HT1080 (cell line): ENCODE measurements around a stretch of chr2.

DNA sequence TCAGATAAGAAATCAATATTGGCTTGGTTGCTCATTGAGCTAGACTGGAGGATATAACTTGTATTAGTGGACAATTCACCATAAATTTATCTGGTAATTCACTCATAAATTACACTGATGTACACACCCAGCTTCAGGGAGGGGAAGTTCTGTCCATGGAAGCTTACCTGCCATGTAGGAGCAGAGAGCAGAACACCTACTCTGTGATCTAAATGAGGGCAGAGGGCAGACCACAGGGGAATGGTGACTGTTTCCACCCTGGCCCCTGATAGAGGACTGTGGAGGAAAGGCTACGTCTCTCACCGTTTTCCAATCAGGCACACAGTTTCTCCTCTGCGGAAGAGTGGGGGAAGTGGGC, 7.9 kb downstream of the THNSL2 start:
RAMPAGE:
- cytosol, long total RNA: no peak
- long total RNA: no peak
- nucleus, long total RNA: no peak

GRCh38 chr2:88538304-88538594, 13.8 kb downstream of the TEX37 start:
RAMPAGE:
- cytosol, long total RNA: no peak
- long total RNA: no peak
- nucleus, long total RNA: no peak

RAMPAGE:
- cytosol, long total RNA: no peak
- long total RNA: no peak
- nucleus, long total RNA: no peak
These were observed 154.5 kb downstream of the RPIA start for GRCh38 chr2:88846050-88846231.

DNA sequence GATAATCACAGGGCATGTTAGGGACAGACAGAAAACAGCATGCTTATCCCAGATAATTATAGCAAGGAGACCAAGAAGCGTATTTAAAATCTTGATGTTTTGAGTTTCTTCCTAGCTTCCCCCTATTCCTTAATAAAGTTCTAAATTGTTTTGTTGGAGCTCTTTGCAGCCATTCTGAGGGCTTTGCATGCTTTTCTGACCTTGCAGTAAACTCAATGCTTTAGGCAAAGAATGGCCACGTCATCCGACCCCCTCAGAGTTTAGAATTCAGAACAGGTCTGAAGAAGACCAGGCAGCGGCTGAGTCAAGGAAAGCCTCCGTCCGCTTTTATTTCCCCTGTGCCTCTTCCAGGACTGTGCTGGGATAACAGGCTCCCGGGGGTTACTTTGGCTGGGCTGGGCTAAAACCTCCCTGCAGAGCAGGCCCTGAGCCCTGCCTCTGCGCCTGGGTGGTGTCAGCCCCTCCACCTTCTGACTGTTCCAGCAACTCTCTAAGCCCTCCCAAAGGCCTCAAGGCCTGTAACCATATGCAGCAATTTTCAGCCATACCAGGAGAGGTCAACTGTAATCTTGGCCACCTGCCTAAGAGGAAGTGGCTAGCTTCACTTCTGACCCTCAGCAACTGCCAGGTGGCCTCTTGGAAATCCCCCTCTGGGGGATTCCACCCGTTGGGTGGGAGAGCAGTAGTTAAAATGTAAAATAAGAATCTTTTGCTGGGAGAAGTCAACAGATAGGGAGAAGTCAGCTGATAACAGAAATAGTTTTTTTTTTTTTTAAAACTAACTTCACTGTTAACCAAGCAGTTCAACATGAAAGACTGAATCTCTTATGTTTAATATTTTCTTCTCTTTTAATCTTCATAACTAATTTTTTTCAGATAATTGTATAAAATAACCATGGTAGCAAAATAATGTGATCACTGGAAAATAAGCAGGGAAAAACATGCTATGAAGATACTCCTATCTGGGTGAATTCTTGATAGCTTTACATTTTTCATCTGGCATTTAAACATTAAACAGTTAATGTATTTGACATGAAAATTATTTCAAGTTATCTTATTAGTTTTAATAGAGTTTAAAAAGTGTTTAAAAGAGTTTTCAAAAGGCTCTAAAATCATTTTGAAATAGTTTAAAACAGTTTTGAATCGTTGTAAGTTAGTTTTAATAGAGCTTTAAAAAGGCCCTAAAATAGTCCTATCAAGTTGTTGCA, 166.7 kb downstream of the RPIA start:
RAMPAGE:
- cytosol, long total RNA: no peak
- long total RNA: no peak
- nucleus, long total RNA: no peak

GRCh38 chr2:88947583-88948195, 256.2 kb downstream of the RPIA start:
RAMPAGE:
- cytosol, long total RNA: no peak
- long total RNA: no peak
- nucleus, long total RNA: no peak

GRCh38 chr2:88966538-88966976, 275.1 kb downstream of the RPIA start:
RAMPAGE:
- cytosol, long total RNA: no peak
- long total RNA: no peak
- nucleus, long total RNA: no peak

RAMPAGE:
- cytosol, long total RNA: no peak
- long total RNA: no peak
- nucleus, long total RNA: no peak
These were observed 531.0 kb downstream of the RPIA start for GRCh38 chr2:89222364-89222942.

RAMPAGE:
- cytosol, long total RNA: no peak
- long total RNA: no peak
- nucleus, long total RNA: no peak
These were observed 1277.1 kb downstream of the RPIA start for GRCh38 chr2:89968502-89969102.

DNA sequence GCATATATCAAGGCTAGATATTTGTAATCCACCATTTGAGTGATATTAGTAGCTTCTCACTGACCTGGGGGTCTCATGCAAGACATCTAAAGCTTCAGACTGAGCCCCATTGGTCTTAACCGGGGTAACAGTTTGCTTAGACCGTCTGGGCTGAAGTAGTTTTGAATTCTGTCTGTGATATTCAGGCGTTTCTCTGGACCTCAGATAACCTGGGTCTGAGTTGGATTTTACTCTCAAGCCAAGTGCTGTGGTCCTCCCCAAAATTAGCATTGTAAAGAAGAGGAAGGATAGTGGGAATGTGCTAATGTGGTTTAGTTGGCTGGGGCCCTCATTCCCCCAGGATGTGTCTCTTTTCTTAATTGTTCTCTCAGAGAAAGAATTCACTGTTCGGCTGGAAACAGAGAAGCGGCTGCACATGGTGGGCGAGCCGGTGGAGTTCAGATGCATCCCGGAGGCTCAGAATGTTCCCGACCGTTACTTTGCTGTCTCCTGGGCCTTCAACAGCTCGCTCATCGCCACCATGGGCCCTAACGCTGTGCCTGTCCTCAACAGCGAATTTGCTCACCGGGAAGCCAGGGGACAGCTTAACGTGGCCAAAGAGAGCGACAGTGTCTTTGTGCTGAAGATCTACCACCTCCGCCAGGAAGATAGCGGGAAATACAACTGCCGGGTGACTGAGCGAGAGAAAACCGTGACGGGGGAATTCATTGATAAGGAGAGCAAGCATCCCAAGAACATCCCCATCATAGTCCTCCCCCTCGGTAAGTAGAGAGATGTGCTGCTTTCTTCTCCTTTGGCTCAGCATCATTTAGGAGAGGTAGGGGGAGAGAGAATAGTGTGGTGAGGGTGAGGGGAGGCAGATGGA, 2842.4 kb upstream of the AQP7B start:
RAMPAGE:
- cytosol, long total RNA: no peak
- long total RNA: no peak
- nucleus, long total RNA: no peak

DNA sequence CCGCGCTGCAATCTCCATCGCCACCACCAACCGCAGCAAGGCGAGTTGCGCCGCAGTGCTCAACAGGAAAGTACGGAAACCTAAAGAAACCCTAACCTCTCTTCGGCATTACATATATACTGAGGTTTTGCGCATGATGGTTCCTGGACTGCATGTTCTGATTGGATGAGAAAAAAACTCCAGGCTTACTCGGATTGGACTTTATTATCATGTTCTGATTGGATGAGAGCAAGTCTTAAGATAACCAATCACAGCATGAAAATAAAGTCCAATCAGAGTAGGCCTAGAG, 75.9 kb downstream of the TEKT4 start:
RAMPAGE:
- cytosol, long total RNA: no peak
- long total RNA: no peak
- nucleus, long total RNA: no peak

DNA sequence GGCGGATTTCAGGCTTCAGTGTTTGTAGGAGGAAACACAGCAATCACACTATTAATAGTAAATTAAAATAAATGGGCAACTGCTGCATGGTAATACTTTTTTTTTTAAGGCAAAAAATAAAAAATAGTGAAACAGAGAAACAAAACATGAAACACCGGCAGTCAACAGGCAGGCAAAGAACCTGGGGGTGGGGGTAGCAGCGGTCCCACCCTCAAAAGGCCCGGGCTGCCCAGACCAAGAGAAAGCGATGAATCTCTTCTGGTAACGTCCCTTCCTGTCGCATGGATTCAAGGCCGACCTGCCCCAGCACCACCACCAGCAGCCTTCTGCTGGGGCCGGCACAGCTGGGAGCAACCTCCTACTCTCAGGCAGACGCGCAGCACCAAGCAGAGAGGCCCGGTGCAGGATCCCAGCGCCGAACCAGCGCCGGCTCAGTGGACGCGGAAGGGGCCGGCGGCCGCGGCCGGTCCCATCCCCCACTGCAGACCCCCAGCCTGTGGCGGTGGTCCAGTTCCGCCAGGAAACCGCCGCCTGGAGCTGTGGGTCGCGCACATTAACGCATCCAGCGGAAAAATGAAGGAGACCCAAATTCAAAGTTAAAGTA, 666 bp upstream of the MAL start:
RAMPAGE:
- cytosol, long total RNA: no peak
- long total RNA: no peak
- nucleus, long total RNA: no peak

DNA sequence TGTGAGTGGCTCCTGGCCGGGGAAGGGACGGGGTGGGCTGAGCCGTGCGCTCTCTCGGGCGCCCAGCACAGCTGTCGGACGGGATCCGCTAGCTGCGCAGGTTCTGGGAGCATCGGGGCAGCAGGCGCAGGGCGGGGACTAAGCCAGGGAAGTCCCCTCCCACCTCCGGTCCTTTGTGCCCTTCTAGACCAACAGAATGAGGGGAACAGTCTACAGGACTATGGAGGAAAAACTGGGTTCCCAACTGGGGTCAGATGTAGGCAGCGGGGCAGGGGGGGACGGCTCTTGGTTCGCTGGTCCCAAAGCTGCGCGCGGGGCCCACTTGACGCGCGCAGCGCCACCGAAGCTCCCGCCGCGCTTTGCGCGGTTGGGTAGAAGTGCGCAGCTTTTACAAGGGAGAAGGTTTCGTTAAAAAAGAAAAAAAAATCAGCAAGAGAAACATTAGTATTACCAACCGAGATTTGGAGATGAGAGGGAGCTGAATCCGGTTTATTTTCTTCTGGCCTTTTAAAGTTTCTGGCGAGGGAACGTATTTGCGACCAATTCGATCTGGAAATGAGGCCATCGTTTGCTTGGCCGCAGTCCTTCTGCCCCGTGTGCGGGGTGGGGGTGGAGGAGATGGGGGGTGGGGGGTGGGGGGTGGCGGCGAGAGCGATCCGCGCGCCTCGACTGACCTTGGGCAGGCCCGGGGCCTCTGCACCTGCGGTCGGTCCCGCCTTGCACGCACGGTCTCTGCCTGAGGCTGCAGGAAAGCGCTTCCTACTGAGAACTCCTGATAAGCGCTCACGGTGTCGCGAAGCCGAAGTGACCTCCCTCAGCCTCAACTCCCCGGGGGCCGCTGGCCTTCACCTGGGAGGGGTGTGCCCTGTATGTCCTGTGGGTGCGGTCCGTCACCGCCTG, 627 bp downstream of the MAL start:
RAMPAGE:
- cytosol, long total RNA: no peak
- long total RNA: no peak
- nucleus, long total RNA: no peak

GRCh38 chr2:95058878-95059481, 33.5 kb downstream of the MAL start:
RAMPAGE:
- cytosol, long total RNA: no peak
- long total RNA: no peak
- nucleus, long total RNA: no peak

DNA sequence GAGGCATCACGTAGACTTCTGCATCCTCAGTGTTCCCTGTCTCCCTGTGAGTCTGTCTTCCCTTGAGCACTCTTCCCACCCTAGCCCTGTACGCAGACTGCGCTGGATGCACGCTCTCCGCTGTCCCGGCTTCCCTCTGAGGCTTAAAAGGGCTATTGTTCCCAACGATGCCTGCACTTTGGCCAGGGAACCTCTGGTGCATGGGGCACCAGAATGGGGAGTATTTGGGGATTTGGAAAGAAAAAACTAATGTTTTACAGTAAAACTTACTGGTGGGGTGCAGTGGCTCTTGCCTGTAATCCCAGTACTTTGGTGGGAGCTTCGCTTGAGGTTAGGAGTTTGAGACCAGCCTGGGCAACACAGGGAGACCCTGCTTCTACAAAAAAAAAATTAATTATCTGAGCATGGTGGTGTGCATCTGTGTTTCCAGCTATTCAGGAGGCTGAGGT, 35.3 kb downstream of the MAL start:
RAMPAGE:
- cytosol, long total RNA: no peak
- long total RNA: no peak
- nucleus, long total RNA: no peak

GRCh38 chr2:95114934-95115421, 6.6 kb downstream of the MRPS5 start:
RAMPAGE:
- cytosol, long total RNA: no peak
- long total RNA: no peak
- nucleus, long total RNA: no peak

GRCh38 chr2:95158397-95158950, 1.2 kb downstream of the ZNF514 start:
RAMPAGE:
- cytosol, long total RNA: no peak
- long total RNA: no peak
- nucleus, long total RNA: no peak

DNA sequence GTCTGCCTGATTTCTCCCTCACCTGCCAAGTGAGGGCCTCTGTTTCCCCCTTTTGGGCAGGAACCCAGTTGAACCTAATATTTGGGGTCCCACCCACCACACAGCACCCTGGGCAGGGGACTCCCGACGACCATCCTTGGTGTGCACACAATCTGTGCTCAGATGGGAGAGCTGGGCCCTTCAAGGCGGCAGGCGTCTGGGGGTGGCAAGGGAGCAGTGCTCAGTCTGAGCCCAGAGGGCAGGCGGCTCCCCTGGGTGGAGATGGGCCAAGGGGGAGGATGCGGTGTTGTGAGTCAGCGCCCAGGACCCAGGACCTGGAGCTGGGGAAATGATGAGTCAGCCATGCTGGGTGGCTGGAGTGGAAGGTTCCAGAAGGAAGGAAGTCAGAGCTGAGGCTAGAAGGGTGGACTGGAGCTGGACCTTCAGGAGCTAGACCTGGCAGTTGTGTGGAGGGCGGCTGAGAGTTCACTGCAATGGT, 3.8 kb downstream of the PROM2 start:
RAMPAGE:
- cytosol, long total RNA: no peak
- long total RNA: no peak
- nucleus, long total RNA: no peak

DNA sequence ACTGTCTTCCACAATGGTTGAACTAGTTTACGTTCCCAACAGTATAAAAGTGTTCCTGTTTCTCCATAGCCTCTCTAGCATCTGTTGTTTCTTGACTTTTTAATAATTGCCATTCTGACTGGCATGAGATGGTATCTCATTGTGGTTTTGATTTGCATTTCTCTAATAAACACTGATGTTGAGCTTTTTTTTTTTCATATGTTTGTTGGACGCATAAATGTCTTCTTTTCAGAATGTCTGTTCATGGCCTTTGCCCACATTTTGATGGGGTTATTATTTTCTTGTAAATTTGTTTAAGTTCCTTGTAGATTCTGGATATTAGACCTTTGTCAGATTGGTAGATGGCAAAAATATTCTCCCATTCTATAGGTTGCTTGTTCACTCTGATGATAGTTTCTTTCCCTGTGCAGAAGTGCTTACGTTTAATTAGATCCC, 173.5 kb downstream of the ANKRD36C start:
RAMPAGE:
- cytosol, long total RNA: no peak
- long total RNA: no peak
- nucleus, long total RNA: no peak

RAMPAGE:
- cytosol, long total RNA: no peak
- long total RNA: no peak
- nucleus, long total RNA: no peak
These were observed 131.9 kb downstream of the ANKRD36C start for GRCh38 chr2:95859601-95860323.

RAMPAGE:
- cytosol, long total RNA: no peak
- long total RNA: no peak
- nucleus, long total RNA: no peak
These were observed 865 bp upstream of the ANKRD36C start for GRCh38 chr2:95992389-95992989.